Umbilical cord (tissue), 2 donors: ENCODE results near the genes BANP and ZNF469.

- RAMPAGE, long total RNA: no peak
Observed at GRCh38 chr16:87809163-87809447, 43.3 kb upstream of the KLHDC4 start.

DNA sequence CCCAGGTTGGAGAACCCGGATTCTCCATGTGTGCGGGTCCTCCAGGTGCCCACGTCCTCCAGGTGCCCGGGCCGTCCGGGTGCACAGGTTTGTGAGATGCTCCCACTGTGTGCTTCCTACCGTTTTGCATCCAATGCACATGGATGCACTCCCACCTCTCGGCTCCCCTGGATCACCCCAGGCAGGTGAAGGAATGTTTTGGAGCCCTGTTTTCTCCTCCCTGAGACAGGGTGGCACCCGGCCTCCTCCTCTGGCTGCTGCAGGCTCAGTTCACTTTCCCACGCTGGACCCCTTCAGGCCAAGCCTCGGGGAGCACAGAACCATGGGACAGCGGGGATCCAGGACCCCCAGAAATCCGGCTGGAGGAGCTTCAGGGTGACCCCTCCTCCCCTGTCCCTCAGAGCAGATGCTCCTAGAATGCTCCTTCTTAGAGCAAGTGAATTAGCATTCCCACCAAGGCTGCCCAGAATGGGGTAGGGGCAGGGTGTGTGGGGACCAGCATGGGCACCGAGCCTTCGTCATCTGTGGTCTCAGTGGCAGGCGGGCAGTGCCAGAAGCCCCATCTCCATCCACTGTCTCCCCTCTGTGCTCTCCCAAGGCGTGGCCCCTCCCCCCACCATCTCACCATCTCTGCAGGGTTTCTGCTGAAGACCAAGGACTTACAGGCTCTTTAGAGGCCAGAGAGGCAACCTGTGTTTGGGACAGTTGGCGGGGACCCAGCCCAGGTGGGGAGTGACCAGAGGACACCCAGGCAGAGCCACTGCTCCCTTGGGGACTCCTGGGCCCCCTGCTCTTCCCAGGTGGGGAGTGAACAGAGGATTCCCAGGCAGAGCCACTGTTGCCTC is 45.5 kb downstream of the SLC7A5 start:
- RAMPAGE, long total RNA: no peak

DNA sequence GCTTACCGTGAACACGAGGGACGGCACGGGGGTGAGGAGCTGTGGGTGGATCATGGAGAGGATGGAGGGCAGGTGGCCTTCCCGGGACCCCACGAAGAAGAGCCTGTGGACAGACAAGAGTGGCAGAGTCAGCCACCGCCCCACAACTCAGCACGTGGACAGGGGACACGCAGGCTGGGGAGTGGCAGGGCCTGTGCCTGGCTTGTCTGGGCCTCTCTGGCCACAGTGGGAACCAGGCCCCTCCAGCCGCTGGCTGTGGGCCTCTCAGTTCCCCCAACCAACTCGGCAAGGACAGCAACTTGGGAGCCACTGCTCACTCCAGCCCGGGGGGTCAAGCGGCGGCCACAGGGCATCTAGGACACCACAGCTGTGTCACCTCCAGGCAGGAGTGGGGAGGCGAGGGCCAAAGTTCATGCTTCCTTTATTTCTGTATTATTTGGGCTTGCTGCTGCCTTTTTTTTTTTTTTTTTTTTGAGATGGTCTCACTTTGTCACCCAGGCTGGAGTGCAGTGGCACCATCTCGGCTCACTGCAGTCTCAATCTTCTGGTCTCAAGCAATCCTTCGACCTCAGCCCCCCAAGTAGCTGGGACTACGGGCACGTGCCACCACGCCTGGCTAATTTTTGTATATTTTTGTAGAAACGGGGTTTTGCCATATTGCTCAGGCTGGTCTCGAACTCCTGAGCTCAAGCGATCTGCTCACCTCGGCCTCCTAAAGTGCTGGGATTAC is 31.3 kb downstream of the SLC7A5 start:
- RAMPAGE, long total RNA: no peak

GRCh38 chr16:87841472-87842356 is 27.6 kb downstream of the SLC7A5 start:
- RAMPAGE, long total RNA: no peak

- RAMPAGE, long total RNA: no peak
Observed at GRCh38 chr16:87843530-87844365, 25.6 kb downstream of the SLC7A5 start.

- RAMPAGE, long total RNA: no peak
Observed at GRCh38 chr16:87854007-87855001, 15.0 kb downstream of the SLC7A5 start.

DNA sequence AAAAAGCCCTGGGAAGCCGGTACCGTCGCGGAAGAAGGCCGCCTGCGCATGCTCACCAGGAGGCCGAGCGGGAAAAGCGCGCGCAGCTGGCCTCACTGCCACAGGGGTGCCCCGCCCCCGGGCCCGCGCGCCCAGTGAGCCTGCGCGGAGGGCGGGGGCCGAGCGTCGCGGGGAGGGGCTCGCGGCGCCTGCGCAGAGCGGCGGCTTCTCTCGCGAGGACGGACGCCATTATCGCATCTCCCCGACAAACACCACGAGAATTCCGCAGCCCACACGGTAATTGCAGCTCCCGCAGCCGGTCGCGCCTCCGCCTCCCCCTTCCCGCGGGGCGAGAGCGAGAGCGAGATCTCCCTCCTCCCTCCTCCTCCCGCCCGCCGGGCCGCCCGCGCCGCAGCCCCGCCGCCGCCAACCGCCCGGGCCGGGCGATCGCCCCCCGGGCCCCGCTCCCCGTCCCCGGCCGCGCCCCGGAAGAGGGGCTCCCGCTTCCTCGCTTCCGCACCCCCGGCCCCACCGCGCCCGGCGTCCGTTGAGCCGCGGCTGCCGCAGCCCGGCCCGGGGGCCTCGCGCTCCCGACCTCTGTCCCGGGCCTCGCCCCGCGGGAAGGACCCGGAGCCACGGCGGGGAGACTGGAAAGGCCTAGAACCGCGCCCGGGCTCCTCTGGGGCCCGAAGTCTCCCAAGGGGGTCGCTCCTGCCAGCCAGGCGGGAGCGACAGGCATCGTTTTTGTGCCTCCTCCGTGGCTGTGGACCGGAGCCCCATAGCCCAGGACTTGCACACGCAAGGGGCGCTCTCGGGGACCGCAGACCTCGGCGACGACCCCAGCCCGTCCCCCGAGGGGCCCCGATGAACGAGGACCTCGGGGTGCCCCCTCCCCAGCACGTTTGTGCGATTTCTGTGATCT is at the start of gene BANP:
Gene BANP, plus strand, starts transcription at position 195 of the 901 bp plus-strand sequence.
- RAMPAGE, long total RNA: start-site peak on the plus strand centred at position 230 of the sequence, 30 bp wide, 30 and 73 reads in 2 replicates

GRCh38 chr16:87952141-87952744 is 1.0 kb downstream of the BANP start:
- RAMPAGE, long total RNA: no peak

GRCh38 chr16:87968447-87968842 is 17.2 kb downstream of the BANP start:
- RAMPAGE, long total RNA: no peak

GRCh38 chr16:88151022-88151661 is 199.9 kb downstream of the BANP start:
- RAMPAGE, long total RNA: no peak

GRCh38 chr16:88223904-88224503 is 158.8 kb upstream of the ZNF469 start:
- RAMPAGE, long total RNA: no peak

GRCh38 chr16:88258777-88259753 is 123.7 kb upstream of the ZNF469 start:
- RAMPAGE, long total RNA: no peak

DNA sequence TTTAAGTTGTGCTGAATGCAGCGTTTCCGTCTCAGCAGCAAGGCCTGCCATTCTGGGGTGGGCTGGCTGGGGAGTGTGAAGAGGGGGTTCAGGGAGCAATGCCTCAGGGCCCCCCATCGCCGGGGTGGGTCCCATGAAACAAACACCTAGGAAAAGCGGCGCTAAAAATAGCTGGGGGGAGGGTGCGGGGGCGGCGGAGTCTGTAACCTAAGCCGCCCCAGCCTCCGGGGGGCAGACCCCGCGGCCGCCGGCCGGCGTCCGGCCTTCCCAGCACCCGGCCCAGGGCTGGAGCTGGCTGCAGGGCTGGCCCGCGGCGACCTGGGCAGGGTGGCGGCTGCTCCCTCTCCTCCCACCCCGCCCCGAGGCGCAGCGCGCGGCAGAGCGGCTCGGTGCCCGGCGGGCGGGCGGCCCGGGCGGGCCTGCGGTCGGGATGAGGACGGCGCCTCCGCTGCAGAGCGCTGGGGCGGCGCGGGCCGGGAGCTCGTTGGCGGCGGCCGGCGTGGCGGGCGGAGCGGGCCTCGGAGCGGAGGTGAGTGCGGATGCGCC is at the start of gene ZNF469:
Gene ZNF469, plus strand, starts transcription at position 234 of the 546 bp plus-strand sequence.
- RAMPAGE, long total RNA: no peak

GRCh38 chr16:88388123-88388748 is 5.5 kb downstream of the ZNF469 start:
- RAMPAGE, long total RNA: no peak

- RAMPAGE, long total RNA: no peak
Observed at GRCh38 chr16:88411262-88411521, 28.4 kb downstream of the ZNF469 start.

GRCh38 chr16:88430494-88431244 is 22.4 kb upstream of the ZFPM1 start:
- RAMPAGE, long total RNA: no peak

DNA sequence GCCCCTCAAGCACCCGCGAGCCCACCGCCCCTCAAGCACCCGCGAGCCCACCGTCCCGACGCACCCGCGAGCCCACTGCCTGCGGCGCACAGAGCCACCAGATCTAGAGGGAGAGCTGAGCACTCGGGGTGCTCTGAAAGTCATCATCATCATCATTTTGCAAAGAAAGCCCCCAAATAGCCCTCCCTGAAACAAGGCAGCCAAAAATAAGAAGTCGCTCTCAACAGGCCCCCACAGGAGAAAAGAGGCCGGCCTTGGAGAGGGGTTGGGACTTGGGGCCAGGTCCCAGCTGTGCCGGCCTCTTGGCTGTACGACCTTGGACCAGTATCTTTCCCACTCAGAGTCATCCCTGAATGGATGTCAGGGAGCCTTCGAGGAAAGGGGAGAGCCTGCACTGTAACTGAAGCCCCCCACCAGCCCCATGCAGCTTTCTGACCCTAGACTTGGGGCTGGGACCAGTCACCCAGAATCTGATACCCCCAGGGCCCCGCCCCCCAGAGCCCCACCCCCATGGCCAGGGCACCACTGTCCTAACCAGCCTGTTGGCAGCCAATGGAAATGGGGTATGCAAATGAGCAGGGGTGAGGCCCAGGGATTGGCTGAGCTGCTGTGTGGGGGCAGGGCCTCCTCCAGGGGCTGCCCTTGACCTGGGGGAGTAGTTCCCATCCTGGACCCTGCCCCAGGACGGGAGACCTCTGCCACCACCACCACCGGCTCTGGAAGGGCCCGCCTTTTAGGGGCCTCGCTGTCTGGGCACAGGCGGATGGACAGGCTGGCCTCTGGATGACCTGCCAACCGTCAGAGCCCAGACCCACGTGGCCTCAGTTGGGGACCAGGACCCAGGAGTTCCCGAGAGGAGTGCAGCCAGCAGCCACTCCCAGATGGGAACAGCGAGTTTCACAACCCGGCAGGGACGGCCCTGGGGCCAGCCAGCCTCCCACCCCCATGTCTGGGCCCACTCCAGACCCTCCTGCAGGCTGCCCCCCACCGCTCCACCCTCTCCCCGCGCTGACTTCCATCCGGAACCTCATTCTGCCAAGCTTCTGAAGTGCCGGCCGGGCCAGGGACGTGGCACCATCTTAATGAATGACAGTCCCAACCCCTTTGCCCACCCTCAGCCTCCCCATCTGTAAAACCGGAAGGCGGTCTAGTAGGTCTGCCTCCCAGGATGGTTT is 15.5 kb downstream of the ZFPM1 start:
- RAMPAGE, long total RNA: no peak

DNA sequence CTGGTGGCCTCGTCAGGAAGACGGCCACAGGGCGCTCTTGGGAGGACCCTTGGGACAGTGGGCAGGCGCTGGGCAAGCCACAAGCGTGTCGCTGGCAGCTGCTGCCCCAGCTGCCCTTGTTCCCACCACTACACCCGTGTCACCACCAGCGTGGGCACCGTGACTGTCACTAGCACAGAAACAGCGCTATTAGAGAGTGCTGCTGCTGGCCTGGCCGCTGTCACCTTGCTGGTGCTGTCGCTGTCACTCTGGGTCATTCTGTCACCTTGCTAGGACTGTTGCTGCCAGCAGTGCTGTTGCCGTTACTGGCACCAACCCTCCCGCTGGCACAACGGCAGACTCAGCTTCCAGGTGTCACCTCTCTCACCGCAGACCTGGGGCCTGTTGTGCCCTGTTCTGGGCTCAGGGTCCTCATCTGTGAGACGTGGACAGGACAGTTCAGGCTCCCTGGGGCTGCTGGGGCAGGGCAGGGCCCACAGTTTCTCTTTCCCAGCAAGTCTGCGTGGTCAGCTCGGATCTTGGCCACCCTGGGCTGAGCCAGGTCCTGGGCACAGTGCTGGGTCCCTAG is 47.3 kb downstream of the ZFPM1 start:
- RAMPAGE, long total RNA: no peak

- RAMPAGE, long total RNA: no peak
Observed at GRCh38 chr16:88504863-88505856, 52.1 kb downstream of the ZFPM1 start.

DNA sequence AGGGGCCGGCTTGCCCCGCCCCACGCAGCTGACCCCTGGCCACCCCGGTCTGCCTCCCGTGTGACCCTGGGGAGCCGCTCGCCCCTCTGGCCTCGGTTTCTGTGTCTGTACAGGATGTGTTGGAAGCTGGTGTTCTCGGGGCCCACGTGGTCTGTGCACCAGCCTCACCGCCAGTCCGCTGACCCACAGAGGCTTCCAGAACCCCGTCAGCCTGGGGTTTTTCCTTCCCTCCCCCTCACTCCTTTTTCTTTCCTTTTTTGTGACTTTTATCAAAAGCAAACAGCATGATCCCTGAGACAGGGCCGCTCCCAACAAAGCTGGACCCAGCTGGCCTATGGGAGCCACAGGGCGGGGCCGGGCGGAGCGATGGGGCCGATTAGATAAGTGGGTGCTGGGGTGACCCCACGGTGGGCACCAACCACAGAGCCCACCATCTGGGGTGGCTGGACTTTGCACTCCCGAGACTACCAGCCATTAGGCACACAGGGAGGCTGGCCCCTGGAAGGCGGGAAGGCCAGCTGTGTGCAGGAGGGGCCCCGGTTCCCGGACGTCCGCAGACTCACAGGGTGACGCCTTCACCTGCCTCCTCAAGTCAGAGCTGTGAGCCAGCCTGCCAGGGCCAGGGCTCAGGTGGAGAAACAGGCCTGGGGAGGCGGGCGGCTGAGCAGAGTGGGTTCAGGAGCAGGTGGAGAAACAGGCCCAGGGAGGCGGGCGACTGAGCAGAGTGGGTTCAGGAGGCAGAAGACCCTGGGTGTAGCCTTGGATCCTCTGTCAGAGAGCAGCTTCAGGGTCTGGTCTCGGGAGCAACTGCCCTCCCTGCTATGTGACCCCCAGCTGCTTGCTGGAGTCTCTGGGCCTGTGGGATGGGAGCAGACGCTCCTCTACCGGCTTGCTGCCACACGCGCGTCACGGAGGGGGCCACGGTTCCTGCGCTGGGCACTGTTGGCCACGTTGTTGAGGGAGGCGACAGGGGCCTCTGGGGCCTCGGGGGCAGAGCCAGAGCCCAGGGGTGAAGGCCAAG is 56.2 kb downstream of the ZFPM1 start:
- RAMPAGE, long total RNA: no peak